BJ (cell line): ENCODE measurements around the genes PPA1 and LRRC20.

DNA sequence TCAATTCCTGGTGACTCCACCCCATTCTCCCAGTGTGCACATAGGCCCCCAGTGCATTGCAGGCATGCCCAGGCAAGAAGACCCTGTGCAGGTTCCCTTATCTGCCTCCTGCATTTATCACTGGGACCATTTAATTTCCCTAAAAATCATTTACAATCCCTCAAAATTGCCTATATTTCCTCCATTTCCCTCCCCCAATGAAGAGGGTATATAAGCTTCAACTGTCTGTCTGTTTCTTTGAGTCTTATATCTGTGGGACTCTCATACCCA is 354.7 kb downstream of the LRRTM3 start:
- CAGE, long polyA plus RNA: no peak

GRCh38 chr10:67772885-67773272 is 65.1 kb downstream of the DNAJC12 start:
- CAGE, long polyA plus RNA: no peak

DNA sequence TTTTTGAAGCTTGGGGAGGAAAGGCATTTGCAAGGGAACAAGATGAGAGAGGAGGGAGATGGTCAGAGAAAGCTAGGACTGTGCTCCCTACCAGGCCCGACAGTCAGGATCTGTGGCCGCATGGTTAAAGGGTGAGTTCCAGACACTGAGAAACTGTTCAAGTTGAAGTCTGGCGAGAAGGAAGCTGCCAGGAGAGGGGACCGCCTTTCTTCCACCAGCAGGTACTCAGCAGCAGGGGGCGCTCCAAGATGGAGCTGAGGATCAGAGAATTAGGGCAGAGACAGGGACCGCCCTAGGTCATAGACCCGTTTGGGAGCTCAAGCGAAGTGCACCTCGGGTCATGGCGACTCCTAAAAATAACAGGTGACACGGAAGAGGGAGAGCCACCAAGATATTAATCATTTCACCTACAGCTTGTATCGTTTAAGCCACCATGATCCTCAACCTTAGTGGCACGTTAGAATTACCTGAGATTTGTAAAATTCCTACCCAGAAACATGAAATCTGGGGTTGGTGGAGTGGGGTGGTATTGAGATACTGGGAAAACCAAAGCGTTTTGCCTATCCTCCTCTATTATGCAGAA is 49.5 kb downstream of the DNAJC12 start:
- CAGE, long polyA plus RNA: no peak
- RRBS: no CpG with 5 or more reads among the region's 14 CpGs

GRCh38 chr10:68070760-68071412 is 4.2 kb downstream of the HERC4 start:
- CAGE, long polyA plus RNA: no peak
- RRBS: no CpG with 5 or more reads among the region's 1 CpG

GRCh38 chr10:68073661-68074509 is 1.2 kb downstream of the HERC4 start:
- CAGE, long polyA plus RNA: no peak
- RRBS: no CpG with 5 or more reads among the region's 15 CpGs

GRCh38 chr10:68105719-68106212 is 3.5 kb upstream of the MYPN start:
- CAGE, long polyA plus RNA: start-site peak on the plus strand at chr10:68106087-68106129, 109 and 84 reads in 2 replicates
- RRBS: no CpG with 5 or more reads among the region's 4 CpGs

- CAGE, long polyA plus RNA: no peak
- RRBS: 2% methylated on average over 14 of the region's 32 CpGs
Observed at GRCh38 chr10:68405959-68406697, 949 bp downstream of the RUFY2 start.

DNA sequence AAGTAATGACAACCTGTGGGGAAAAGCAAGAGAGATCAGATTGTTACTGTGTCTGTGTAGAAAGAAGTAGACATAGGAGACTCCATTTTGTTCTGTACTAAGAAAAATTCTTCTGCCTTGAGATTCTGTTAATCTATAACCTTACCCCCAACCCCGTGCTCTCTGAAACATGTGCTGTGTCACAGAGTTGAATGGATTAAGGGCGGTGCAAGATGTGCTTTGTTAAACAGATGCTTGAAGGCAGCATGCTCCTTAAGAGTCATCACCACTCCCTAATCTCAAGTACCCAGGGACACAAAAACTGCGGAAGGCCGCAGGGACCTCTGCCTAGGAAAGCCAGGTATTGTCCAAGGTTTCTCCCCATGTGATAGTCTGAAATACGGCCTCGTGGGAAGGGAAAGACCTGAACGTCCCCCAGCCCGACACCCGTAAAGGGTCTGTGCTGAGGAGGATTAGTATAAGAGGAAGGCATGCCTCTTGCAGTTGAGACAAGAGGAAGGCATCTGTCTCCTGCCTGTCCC is 1.6 kb downstream of the SLC25A16 start:
- CAGE, long polyA plus RNA: no peak
- RRBS: no CpG with 5 or more reads among the region's 9 CpGs

- CAGE, long polyA plus RNA: no peak
- RRBS: 61% methylated on average over 2 of the region's 13 CpGs
Observed at GRCh38 chr10:69225078-69225786, 5.1 kb downstream of the HKDC1 start.

DNA sequence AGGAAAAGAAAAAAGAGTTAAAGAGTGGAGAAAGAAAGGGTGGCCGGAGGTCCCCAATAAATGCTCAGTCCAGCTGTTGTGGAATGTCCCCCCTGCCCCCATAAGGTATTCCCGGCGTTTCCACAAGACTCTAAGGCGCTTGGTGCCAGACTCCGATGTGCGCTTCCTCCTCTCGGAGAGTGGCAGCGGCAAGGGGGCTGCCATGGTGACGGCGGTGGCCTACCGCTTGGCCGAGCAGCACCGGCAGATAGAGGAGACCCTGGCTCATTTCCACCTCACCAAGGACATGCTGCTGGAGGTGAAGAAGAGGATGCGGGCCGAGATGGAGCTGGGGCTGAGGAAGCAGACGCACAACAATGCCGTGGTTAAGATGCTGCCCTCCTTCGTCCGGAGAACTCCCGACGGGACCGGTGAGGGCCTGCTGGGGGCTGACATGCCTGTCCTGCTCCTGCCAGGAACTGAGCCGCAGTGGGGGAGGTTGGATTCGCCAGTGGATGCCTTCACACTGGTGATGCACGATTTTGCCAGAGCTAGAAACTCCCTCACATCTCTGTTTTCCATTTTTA is 34.3 kb downstream of the TACR2 start:
- CAGE, long polyA plus RNA: no peak
- RRBS: 63% methylated on average over 2 of the region's 25 CpGs

DNA sequence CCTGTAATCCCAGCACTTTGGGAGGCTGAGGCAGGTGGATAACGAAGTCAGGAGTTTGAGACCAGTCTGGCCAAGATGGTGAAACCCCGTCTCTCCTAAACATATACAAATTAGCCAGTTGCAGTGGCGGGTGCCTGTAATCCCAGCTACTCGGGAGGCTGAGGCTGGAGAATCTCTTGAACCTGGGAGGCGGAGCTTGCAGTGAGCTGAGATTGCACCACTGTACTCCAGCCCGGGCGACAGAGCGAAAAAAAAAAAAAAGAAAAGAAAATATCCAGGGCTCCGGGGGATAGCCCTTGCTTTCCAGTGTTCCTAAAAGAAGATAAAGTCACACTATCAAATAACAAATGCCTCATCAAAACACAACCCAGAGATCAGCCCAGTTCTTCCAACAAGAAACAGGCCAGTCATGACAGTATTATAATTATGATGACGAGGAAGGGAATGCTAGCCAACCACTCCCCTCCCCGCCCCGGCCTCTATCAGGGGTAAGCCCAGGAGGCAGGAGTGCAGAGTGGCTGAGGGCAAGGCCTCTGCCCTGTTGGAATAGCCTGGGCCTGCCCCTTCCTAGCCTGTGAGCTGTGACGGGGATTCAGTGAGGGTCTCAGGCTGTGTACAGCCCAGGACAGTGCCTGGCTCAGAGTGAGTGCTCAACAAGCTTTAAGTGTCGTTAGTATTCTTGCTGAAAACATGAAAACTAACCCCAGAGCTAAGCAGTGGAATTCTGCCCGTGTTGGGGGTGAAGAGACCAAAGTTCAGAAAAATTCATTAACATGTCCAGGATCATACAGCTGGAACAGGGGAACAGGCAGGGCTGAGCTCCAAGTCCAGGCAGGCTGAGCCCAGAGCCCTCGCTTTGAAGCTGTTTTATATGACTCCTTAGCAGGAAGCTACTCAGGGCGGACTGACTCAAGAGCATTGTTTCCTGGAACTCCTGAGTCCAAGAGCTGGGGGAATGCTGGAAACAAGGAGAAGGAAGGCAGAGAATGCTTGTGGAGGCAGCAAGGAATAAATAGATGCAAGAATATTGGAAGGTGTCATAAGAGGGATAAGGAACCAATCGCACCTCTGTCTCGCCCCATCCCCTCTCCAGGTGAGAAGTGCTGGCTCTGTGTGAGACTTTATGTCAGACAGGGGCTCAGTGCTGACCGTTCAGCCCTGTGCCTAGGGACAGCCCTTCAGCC is 54.4 kb downstream of the FAM241B start:
- CAGE, long polyA plus RNA: no peak
- RRBS: no CpG with 5 or more reads among the region's 20 CpGs

DNA sequence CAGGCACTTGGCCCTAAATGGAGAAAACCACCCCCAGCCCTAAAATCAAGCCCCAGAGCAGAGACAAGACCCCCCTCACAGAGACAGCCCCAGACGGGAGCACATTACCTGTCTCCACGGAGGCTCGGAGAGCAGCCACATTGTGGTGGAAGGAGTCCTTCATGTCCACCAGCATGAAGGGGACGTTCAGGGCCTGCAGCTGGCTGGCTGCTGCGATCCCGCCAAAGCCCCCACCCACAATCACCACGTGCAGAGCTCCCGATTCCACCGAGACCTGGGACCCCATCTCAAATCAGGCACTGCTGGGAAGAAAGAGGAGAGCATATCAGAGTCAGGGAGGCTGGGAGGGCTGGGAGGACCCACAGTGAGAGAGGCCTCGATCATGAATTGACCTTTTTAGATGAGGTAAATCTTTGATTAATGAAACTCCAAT is 8.8 kb downstream of the AIFM2 start:
- CAGE, long polyA plus RNA: no peak
- RRBS: no CpG with 5 or more reads among the region's 10 CpGs

GRCh38 chr10:70151985-70153107 is 5.8 kb upstream of the TYSND1 start:
- CAGE, long polyA plus RNA: start-site peak on the minus strand at chr10:70152066-70152075, 237 and 125 reads in 2 replicates
- RRBS: no CpG with 5 or more reads among the region's 13 CpGs

- CAGE, long polyA plus RNA: start-site peak on the minus strand at chr10:70233374-70233413, 236 and 176 reads in 2 replicates
- RRBS: under 1% methylated on average over 27 of the region's 63 CpGs
Observed at GRCh38 chr10:70233254-70234453, at the start of gene PPA1. Gene PPA1 (minus strand): TSS chr10:70233429.

- CAGE, long polyA plus RNA: no peak
- RRBS: no CpG with 5 or more reads among the region's 9 CpGs
Observed at GRCh38 chr10:70267296-70268035, 16.3 kb downstream of the NPFFR1 start.

- CAGE, long polyA plus RNA: no peak
- RRBS: 90% methylated on average over 1 of the region's 21 CpGs
Observed at GRCh38 chr10:70323692-70324401, 40.0 kb upstream of the NPFFR1 start.

- CAGE, long polyA plus RNA: no peak
- RRBS: no CpG with 5 or more reads among the region's 7 CpGs
Observed at GRCh38 chr10:70376693-70377328, 5.6 kb downstream of the LRRC20 start.

DNA sequence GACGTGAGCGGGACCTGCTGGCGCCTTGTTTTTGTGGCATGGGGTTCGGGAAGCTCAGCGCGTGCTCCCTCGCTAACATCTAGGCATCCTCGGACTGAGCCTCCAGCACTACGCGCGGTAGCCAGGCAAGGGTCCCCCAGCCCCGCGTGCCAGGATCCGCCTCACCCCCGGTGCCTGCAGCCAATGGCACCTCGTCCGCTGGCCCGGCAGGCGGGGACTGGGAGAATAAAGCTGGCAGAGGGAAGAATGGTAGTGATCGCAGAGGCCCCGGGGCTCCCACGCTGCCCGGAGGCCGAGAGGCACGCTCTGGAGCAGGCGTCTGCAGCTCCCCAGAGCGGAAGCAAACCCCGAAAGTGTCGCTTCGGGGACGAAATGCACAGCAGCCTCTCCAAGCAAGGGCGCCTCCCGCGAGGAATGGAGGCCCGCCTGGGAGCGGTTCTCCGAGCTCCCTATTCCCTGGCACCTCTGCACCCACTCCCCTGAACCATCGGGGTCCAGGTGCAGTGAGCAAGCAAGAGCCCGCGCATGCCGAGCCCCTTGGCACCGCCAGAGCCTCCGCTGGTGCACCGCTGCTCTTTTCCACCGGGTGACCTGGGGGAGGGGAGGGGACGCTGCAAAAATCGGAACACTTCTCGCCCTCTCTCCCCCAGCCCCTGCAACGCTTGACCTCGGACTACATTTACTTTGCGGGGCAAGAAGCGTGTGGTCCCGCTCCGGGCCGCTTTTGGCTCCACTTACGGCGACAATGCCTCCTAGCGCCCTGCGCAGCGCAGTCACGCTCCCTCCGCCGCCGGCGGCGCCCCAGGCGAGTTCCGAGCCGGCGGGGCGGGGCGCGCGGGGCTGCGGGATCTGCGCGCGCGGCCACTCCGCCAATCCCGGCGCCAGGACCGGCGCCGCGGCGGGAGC is at the start of gene LRRC20:
Gene LRRC20 (minus strand): TSS at position 815 of the 906 bp plus-strand sequence.
- CAGE, long polyA plus RNA: no peak
- RRBS: 2% methylated on average over 34 of the region's 87 CpGs

DNA sequence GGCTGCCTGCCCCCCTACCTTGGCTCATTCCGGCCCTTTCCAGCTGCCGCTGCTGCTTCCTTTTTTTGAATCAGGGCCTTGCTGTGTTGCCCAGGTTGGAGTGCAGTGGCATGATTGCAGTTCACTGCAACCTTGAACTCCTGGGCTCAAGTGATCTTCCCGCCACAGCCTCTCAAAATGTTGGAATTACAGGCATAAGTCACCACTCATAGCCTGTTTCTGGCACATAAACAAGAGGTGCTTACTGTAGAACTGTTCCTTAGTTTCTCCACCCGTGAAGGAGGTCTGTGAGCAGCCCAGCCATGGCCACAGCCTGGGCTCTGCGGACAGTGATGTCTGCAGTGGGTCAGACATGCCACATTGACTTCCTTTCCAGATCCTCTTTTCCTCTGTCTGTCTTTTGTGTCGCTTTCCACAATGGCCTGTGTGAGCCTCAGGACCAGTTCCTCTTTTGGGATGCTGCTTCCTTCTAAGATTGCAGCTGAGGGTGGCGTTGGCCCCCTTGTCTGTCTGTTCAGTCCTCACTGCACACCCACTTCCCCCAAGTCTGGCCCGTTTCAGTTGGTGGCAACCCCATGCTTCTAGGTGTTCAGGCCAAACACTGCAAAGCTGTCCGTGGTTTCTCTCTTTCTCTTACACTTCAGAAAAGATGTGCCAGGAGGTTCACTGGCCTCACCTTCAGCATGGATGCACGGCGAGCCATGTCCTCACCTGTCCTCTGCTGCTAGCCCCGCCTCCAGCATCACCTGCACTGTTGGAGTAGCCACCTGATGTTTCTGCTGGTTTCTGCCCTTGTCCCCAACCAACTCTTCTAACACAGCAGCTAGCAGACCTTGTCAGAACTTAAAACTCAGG is 14.7 kb downstream of the PALD1 start:
- CAGE, long polyA plus RNA: no peak
- RRBS: no CpG with 5 or more reads among the region's 12 CpGs

DNA sequence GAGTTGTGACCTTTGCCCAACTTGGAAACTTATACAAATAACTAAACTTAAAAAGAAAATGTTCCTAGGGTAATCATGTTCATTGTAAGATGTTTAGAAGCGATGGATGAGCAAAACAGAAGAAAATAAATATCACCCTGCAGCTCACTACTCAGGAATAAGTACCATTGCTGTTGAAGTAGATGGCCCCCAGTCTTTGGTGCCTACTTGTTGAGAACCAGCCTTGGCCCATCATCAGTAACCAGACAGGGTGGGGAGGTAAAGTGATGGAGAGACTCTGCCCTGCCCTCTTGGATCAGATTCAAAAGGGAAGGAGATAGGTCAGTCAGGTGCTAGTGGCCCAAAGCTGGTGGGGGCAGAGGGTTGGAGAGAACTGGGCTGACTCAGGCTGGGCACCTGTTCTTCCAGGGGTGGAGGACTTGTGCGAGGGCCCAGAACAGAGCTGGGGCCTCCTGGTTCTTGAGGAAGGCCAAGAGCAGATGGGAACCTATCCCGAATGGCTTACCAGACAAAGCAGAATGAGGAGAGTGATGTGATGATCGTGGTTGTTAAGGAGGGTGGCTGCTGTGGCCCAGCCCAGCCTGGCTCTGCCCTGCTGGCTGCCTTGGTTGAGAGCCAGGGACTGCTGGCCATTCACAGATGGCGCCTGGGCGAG is 36.4 kb downstream of the PALD1 start:
- CAGE, long polyA plus RNA: no peak
- RRBS: no CpG with 5 or more reads among the region's 6 CpGs